Ureter (tissue), 1 donor: Measurements from ENCODE around the genes DNAJA4 and MINAR1.

DNA sequence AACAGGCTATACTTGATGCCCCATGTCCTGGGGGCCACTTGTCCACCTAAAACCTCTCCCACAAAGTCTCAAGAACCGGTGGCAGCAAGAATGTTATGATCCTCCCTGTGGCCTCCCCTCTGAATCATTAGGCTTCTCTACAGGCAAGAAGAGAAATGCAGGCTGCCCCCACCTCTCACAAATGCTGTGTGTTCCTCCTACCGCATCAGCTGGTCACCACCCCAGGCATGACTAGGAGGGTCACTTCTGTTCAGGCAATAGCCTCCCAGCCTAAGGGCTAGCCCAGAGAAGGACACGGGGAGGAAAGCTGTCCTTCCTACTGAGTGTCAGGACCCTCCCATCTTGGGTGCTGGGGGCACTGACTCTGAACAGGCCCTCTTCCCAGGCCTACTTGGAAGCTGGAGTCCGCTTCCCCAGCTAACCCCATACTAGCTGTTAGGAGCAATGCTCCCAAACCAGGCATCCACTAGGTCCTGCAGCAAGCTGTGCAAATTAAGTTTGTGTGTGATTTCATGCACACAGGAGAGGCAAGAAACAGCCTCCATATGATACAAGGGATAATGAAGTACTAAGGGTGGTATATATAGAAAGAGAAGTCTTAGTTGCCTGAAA is 54.1 kb downstream of the TBC1D2B start:
- PRO-cap, result no peak

- PRO-cap, result no peak
These were observed 21.2 kb downstream of the TBC1D2B start for GRCh38 chr15:78056231-78056691.

- PRO-cap, result no peak
These were observed 20.8 kb downstream of the TBC1D2B start for GRCh38 chr15:78056692-78057186.

DNA sequence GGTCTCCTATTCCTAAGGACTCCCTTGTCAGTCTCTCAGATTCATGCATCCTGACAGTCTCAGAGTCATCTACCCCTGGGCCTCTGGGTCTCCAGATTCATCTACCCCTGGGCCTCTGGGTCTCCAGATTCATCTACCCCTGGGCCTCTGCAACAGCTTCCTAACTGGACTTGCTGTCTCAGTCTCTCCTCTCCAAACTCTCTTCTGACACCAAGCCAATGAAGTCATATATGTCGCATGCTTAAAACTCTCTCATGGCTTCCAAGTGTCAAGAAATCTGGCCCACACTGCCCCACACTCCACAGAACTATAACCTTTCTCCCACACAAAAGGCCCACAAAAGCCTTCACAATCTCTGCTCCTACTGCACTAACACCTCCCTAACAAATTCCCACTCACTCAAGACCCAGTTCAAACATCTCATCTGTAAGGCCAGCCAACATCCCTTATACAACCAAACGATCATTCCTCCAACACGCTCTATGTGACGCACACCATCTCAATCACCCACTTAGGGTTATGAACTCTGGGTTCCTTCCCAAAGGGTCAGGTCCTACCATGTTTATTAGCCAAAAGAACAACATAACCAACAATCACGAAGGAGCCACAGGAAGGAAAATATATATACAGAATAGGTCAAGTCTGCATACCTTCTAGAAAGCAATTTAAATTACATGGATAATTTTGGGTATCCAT is 13.6 kb downstream of the TBC1D2B start:
- PRO-cap, result no peak

- PRO-cap, result no peak
These were observed 8.8 kb downstream of the TBC1D2B start for GRCh38 chr15:78068407-78069354.

DNA sequence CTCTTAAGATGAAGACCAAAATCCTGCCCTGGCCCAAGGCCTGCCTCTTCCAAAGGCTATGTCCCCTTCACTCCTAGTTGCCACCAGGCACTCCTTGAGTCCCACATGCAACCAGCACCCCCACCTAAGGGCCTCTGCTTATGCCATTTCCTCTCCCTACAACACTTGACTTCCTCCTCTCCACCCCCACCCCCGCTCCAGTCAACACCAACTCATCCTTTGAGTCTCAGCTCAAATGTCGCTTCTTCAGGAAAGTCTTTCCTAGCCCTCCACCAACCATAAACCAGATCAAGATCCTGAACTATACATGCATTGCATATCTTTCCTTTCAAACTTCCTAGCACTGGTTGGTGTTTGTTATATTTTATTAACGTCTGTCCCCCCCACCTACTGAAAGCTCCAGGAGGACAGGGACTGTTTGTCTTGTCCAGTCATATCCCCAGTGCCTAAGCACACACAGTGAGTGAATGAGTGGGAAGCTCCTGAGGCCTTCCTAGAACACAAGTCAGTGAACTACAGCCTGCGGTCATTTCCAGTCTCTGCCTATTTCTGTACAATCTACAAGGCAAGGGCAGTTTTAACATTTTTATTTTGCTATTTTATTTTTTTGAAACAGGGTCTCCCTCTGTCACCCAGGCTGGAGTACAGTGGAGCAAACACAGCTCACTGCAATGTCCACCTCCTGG is 7.3 kb downstream of the TBC1D2B start:
- PRO-cap, result no peak

- PRO-cap, result bidirectional peak, plus-strand start at chr15:78264562, minus-strand start at chr15:78264474; bidirectional peak, plus-strand start at chr15:78264890, minus-strand start at chr15:78264751
These were observed at the start of gene DNAJA4 for GRCh38 chr15:78263983-78264969. DNAJA4 (plus strand) TSS chr15:78264562.

GRCh38 chr15:78340795-78341785 is 937 bp downstream of the CRABP1 start:
- PRO-cap, result no peak

GRCh38 chr15:78454728-78455427 is 16.9 kb downstream of the IREB2 start:
- PRO-cap, result no peak

GRCh38 chr15:78726862-78727359 is 84.4 kb downstream of the ADAMTS7 start:
- PRO-cap, result no peak

GRCh38 chr15:78727599-78728018 is 83.7 kb downstream of the ADAMTS7 start:
- PRO-cap, result no peak

- PRO-cap, result no peak
These were observed 54.2 kb downstream of the ADAMTS7 start for GRCh38 chr15:78756966-78757593.

- PRO-cap, result no peak
These were observed 2.4 kb downstream of the MORF4L1 start for GRCh38 chr15:78874814-78875721.

DNA sequence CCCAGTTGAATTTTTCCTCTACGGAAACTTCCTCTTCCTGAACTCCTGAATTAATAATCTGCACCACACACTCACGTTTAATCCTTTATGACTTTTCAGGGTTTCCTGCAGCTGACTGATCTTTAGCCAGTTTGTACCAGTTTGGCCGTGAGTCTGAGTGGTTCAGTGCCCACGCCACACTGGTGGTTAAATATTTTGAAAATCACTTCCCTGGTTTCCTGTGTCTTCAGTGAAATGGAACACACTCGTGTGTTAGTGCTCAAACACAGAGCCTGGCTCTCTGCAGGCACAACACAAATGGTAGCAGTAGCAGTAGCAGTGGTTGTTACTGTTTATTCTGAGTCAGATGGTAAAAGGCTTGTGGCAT is 6.6 kb upstream of the CTSH start:
- PRO-cap, result no peak

GRCh38 chr15:78995601-78996346 is 50.9 kb upstream of the CTSH start:
- PRO-cap, result no peak

- PRO-cap, result no peak
These were observed 45.9 kb upstream of the RASGRF1 start for GRCh38 chr15:79136532-79136731.

DNA sequence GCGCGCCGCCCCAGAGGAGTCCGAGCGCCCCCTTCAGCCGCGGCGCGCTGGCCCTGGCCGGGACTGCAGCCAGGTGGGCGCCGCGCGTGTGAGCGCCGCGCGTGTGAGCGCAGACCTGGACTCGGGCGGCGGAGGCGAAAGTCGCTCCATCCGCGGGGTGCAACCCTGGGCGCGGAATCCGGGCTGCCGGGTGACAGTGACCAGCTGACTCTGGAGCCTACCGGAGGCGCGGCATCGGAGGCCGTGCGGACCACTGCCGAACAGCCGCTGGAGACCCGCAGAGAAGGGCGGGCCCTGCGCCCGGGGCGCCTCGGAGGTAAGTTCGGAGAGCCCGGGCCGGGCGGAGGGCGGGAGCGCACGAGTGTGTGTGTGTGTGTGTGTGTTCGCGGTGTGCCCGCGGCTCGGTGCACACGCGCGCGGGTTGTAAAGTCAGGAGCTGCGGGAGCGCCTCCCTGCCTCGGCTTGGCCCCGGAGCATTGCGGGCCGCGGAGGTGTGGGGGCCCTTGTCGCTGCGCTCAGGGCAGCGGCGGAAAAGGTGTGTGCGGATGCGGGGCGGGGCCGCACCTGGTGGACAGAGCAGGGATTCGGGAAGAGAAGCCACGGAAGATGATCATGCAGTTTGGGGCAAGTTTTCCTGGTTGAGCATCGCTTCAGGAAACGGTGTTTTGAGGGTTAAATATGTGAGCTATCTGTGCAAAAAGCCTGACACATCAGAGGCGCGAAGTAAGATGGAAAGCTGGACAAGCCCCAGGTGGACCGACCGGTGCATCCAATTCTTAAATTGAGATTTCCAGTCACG is at the start of gene MINAR1:
Gene MINAR1, plus strand, starts transcription at position 112 of the 799 bp plus-strand sequence.
- PRO-cap, result no peak

GRCh38 chr15:79635148-79635518 is 203.0 kb downstream of the MINAR1 start:
- PRO-cap, result no peak

- PRO-cap, result no peak
These were observed 16.7 kb downstream of the BCL2A1 start for GRCh38 chr15:79954137-79954774.

- PRO-cap, result no peak
These were observed 7.4 kb upstream of the BCL2A1 start for GRCh38 chr15:79978418-79978711.